ENCODE results near the gene CCDC8.

DNA sequence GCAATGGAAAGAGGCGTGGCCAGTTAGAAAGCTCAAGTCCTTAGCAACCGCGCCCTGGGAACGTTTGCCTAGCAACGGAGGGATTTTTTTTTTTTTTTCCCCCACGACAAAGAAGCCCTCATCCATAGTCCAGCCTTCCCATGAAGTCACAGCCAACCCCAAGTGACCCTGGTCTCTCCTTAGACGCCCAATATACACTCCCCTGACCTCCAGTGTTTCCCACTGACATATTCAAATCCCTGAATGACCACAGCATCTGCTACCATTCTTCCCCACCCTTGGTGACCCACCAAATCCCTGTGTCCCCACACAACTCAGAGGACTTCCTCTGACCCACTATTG is 339 bp upstream of the DMWD start:
- PRO-cap, result no peak

DNA sequence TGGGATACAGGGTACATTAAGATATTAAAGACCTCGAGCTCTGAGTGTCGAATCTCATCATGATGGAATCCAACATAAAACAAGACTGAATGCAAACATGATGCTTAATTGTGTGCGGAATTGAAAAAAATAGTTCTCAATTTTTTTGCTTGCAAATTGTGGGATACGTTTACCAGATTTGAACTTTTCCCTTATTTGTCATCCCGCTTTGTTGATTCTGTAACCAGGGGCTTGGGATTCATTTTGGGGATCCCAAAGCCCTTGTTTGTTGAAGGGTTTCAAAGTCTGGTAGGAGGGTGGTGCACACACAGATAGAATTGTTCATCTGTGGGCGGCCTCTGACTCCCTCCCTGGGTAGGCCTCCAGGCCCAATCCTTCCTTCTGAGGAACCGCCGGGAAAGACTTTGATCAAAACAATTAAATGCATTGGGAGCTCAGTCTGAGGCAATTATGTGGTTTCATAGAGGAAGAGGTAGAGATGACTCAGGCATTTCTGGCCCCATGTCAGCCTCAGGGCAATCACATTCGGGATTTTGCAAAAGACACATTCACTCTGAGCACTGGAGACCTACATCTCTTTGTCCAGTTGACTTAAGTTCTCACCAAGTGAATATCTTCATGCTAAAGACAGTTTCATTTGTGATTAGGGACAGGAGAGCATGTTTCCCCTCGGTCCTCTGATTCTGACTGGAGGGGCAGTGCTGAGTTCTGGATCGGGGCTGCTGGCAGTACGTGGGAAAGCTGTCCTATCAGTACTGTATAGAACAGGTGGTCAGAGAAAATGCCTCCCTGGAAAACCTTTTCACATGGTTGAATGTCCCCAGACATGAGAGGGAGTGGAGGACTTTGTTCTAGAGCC is 27.7 kb upstream of the IGFL4 start:
- PRO-cap, result no peak

DNA sequence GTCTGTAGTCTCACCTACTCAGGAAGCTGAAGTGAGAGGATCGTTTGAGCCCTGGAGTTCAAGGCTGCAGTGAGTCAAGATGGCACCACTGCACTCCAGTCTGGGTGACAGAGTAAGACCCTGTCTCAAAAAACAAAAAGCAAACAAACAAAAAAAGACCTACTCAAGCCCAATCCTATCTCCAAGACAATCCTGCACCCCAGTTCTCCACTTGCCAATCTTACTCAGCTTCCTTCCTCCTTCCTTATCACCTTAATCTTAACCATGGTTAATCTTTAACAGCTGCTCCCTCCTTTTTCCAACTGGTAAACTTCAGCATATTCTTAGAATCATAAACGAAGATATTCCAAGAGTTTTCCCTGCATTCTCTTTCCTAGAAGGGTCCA is 11.8 kb downstream of the IGFL2 start:
- PRO-cap, result no peak

DNA sequence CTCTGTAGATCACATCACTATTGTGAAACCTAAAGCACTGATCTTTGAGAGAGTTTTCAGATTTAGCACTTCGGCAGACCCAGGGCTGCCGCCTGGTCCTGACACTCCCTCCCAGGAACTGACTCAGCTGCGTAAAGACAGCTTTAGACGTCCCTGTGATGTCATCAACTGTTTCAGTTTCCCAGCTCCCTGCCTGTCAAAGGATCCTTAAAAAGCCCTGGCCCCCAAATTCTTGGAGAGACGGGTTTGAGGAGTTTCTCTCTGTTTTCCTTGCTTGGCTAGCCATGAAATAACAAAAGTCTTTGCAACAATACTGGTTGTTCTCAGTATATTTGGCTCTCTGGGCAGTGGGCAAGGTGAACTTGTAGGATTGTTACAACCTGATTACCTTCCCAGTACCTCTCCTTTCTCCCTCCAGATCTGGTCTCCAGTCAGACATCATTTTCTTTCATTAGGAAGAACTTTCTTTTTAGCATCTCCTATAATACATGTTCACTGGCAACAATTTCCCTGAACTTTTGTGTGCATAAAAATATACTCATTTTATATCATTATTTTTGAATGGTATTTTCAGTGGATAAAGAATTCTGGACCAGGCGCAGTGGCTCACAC is 33.6 kb downstream of the IGFL2 start:
- PRO-cap, result no peak

- PRO-cap, result no peak
Measured at GRCh38 chr19:46189857-46190410, 39.6 kb upstream of the IGFL1 start.

DNA sequence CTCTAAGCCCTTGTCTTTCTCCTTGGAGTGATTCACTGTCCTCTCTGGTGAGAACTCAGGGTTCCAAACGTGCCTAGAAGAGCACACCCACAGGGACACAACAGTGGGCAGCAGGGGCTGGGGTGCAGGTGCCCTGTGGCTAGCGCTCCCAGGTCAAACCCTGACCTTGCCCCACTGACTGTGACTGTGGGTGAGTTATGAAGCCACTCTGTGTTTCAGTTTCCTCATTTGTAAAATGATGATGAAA is 37.6 kb upstream of the IGFL1 start:
- PRO-cap, result no peak

DNA sequence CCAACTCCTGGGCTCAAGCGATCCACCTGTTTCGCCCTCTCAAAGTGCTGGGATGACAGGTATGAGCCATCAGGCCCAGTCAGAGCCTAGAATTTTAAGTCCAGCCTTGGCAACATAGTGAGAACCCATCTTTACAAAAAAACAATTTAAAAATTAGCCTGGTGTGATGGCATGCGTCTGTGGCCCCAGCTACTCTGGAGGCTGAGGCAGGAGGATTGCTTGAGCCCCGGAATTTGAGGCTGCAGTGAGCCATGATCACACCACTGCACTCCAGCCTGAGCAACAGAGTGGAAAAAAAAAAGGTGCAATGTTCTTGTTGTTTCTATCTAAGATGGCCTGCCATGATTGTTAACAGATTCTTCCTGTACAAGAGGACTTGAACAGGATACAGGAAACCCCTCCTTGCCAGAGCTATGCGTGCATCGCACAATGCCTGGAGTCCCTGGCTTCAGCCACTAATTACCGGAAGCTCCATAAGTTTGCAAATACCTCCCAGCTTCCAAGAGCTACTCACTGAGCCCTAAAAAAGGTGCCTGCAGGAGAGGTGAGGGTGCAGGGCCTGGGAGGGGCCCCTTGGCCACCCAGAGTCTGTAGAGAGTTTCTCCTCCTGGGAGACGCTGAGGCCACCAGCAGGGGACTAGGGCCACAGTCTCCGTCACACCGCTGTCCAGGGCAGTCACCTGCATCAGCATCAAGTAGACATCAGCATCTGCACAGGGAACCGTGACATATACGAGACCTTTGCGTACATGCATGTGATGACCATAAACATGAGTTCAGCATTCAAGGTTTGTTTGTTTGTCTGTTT is 13.1 kb upstream of the HIF3A start:
- PRO-cap, result no peak

GRCh38 chr19:46303529-46304679 is 7.1 kb downstream of the HIF3A start:
- PRO-cap, result unidirectional peak, minus-strand start at chr19:46304062; unidirectional peak, minus-strand start at chr19:46304081

DNA sequence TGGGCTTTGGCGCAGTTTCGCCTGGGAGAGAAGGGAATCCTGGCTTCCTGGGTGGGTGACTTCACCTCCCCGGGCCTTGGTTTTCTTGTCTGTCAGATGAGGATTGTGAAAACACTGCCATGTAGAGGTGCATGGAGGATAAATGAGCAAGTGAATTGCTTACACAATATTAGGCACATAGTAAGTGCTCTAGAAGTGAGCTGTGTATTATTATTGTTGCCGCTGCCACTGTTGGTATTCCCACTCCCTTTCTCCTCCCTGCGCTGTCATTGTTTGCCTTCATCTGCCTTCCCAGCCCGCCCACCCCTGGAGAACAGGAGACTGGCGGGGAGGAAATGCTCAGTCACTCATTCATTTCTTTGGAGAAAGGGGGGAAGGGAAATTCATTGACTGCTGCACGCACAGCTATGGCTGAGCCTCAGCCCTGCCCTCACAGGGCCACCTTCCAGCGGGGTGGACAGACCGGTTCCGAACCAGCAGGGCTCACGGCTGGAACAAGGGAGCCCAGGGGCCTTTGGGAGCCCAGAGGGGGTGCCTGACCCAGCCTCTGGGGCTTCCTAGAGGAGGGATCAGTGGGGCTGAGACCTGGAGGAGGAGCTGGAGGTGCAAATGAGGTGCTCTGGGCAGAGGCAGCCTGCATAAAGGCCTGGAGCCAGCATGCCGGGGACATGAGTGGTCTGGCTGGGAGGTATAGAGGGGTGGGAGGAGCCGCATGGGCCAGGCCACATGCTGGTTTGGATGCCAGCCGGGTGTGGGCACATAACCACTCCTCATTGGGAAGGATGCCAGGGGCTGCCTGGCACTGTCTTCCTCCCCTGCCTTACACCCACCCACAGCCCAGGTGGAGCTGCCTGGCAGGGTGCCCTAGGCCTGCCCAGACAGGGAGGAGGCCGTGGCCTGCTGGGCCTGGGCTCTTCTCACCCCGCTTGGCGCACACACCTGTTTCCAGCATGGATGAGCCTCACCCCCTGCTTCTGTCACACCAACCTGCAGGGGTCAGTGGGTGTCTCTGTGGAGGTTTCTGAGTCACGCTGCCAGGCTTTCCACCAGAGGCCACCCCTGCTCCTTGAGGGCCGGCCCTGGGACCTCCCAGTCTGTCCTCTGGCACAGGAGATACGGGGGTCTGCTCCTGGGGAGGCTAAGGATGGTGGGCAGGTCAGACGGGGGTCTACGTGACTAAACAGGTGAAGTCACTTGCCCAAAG is 26.8 kb downstream of the PPP5C start:
- PRO-cap, result no peak

DNA sequence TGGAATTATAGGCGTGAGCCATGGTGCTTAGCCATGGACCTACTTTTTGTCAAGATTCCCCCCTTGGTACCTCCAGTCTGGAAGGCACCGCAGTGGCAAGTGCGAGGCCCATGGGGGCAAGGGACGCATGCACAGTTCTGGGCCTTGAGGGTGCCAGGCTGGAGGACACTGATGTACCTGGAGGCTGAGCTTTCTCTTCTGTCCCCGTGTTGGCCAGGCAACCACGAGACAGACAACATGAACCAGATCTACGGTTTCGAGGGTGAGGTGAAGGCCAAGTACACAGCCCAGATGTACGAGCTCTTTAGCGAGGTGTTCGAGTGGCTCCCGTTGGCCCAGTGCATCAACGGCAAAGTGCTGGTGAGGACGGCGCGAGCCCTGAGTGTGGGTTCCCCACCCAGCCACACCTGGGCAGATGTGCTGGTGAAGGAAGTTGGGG is 26.5 kb downstream of the CCDC8 start:
- PRO-cap, result no peak

DNA sequence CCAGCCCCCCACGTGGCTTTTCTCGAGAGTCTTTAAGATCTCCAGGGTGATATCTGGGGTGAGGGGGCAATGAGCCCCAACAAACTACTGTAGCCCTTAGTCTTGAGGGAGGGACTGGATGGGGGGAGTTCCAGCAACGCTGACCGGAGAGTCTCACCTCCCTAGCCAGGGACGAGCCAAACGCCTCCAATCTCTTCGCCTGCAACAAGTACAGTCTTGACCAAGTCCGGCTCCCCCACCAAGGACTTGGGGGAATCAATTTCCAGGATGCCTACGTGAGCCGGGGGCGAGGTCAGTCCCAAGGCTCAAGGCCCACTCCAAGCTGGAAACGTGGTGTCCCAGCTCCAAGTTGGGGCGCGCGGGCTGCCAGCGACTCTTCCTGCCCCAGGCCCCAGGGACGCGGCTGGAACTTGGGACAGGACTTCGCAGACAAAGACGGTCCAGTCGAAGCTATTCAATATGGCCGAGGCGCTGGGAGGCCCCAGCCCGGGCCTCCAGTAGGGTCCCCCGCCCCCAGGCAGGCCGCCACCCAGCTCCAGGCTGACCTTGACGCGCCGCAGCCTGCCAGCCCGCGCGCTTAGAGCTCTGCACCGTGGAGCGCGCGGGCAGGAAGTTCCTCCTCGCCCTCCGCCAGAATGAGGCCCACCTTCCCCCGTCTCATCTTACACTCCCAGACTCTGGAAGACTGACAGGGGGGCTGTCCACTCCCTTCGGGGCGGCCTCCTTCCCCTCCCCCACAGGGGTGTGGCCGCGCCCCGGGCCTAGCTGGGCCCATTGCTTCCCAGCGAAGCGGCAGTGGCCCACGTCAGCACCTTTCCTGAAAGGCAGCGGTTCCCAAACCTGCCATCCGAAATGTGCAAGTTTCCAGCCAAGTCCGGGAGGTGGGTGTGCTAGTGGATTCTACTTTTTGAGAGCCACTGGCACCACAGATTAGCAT is at the start of gene CCDC8:
Gene CCDC8 (minus strand): TSS at position 589 of the 937 bp plus-strand sequence.
- PRO-cap, result bidirectional peak, plus-strand start at position 774 of the sequence, minus-strand start at position 637 of the sequence

DNA sequence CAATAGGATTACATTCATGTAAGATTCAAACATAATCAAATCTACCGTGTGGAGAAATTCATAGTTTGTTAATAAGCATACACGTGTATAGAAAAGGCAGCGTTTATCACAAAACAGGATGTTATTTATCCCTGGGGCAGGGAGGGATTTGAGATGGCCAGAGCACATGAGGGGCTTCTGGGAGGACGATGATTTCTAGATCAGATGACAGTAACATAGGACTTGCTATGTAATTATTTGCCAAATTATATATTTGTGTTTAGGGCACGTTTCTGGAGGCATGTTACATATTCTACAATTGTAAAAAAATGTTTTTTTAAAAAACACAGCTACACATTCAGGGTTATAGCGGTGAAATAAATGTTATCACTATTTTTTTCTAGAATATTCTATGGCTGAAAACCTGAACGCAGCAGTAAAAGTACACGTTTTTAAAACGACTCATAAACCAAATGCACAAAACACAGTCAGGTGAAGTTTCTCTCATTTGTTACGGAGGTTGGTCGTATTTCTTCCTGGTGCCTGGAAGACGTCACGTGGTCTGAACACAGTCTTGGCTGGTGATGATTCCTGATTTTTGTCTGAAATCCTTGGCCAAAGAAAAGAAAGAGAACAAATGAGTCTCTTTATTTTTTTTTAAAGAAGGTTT is 9.6 kb upstream of the PNMA8A start:
- PRO-cap, result no peak

- PRO-cap, result no peak
Measured at GRCh38 chr19:46493184-46494532, 2.0 kb downstream of the PNMA8B start.

DNA sequence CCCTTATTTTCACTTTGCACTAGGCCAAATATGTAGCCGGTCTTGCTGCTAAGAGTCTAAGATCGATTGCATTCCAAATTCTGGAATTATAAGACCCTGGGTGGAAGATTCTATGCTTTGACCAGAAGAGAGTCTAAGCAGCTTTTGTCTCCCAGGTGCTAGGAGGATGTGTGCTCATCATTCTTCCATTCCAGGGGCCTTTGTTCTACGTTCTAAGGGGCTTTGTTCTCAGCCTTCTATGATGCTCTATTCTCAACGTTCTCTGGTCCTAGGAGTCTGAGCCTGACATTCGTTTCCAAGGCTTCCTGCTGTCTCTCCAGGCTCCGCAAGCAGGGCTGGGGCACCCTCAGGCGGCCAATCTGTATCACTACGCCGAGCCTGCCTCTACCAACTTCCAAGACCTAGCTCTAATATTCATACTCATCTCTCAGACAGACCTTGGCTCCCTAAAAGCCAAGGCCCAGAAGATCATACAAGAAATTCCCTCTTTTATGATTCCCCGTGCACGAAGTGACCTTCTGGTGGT is 929 bp upstream of the DACT3 start:
- PRO-cap, result no peak

DNA sequence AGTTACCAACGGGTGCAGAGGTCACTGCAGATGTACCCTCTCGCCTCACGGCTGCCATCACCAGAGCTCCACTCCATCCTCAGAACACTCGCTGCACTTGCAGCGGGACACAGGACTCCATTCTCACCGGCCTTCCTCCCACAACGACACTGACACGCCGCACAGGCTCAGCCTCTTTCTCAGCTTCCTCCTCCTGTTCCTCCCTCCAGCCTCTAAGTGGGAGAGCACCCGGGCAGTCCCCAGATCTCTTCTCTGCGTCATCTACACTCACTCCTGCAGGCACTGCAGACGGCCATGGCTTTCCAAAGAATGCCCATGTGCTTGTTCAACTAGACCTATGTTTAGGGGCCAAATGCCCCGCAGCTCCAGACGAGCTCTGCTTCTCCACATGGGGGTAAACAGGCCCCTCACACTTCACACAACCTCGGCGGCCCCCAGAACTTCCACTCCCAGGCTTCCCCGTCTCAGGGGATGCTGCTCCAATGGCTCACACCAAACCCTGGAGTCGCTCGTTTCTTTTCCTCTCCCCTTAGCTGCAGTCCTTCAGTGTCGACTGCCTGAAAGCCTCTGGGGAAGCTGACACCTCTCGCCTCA is 14.2 kb upstream of the FKRP start:
- PRO-cap, result bidirectional peak, plus-strand start at position 242 of the sequence, minus-strand start at position 151 of the sequence

- PRO-cap, result no peak
Measured at GRCh38 chr19:46859671-46859970, 1.2 kb upstream of the ARHGAP35 start.

DNA sequence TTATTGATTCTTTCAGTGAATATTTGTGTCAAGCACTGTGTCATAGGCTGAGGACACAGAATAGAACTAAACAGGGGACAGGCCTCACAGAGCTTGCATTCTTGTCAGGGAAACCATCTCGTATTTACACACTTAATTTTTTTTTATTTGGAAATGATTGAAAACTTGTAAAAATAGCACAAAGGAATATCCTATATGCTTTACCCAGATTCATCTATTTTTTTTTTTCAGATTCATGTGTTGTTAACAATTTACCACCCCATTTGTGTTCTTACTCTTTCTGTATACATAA is 55.7 kb downstream of the ARHGAP35 start:
- PRO-cap, result no peak

DNA sequence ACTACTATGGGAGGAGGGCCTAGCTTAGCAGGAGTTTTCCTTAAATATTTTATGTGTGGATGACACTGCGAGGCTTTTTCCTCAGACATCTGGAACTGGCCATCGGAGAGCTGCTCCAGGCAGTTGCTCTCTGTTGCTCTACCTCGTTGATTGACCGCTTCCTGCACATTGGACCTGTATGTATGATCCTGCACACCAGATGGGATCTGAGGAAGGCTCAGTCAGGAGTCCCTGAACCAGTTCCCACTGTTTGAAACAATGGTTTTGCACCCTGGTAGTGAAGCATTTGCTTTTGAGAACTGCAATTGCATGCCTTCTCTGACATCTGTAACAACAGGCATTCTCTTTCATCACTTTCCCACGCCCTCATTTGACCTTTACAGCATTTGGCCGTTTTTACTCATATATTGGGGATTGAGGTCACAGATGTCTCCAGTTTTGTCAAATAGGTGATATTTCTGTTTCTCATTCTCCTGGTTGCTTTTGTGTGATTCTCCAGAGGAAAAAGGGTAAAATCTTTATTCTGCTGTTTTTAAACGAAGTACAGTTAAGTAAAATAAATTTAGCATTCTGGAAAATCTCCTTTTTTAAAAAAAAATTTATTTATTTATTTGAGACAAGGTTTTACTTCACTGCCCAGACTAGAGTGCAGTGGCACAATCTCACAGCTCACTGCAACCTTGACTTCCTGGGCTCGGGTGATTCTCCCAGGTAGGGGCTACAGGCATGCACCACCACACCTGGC is 61.0 kb upstream of the NPAS1 start:
- PRO-cap, result no peak

- PRO-cap, result no peak
Measured at GRCh38 chr19:47034995-47035808, 13.2 kb downstream of the TMEM160 start.

DNA sequence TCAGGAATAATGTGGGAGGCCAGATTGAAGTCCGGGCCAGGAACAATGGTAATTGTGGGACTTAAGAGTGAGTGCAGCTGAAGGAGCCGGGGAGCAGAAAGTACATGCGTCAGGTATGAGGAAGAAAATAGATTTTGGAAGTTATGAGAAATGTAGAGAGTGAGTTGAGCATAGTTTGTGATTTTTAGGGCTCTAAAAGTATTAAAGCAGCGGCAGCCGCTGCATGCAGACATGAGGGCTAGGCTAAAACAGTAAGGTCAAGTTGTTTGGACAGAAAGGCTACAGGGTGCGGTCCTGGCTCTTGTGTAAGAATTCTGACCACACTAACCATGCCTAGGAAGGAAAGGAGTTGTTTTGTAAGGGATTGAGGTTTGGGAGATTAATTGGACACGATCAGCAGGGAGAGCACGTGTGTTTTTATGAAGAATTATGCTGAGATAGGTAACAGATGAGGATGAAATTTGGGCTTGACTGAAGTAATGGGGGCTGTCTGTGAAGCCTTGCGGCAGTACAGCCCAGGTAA is 3.3 kb upstream of the TMEM160 start:
- PRO-cap, result no peak